Hepatocyte (in vitro differentiated cells and primary cell): ENCODE measurements around the genes POLR3H, PMM1, CENPM, WBP2NL and CYP2D6.

DNA sequence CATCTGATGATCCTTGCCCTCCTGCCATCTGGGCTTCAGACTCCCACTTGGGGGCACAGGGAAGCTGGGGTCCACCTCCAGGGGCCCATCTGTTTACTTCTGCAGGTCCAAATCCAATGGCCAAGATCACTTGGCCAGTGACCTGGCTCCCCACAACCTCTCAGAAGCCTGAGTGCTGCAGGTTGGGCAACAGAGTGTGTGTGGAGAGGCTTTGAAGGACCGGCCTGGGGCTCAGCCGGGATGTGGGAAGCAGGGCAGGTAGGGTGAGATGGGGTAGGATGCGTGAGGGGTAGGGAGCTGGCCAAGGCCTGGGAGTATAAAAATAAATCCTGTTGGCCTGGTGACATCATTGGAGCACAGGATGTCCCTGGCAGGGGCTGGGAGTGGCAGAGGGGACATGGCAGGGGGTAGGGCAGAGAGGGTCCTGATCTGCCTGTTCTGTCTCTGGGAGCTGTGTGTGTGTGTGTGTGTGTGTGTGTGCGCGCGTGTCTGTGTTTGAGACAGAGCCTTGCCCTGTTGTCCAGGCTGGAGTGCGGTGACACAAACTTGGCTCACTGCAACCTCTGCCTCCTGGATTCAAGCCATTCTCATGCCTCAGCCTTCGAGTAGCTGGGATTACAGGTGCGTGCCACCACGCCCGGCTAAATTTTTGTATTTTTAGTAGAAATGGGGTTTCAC, 28.6 kb downstream of the TEF start:
- RAMPAGE, long total RNA: no peak
- RRBS: no CpG with 5 or more reads among the region's 11 CpGs

GRCh38 chr22:41448235-41448978, 1.8 kb upstream of the TOB2 start:
- RAMPAGE, long total RNA: no peak
- RRBS: 2% methylated on average over 6 of the region's 30 CpGs

DNA sequence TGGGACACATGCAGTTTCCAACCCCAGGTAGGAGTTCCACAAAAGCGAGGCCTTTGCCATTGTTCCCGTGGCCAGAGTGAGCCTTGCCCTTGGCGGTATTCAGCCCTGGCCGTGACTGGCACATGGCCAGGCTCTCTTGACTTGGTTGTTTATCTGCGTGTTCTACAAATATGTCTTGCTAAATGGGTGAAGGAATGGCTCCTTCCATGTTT, 20.1 kb downstream of the POLR3H start:
- RAMPAGE, long total RNA: no peak
- RRBS: no CpG with 5 or more reads among the region's 5 CpGs

GRCh38 chr22:41526952-41528196, 16.9 kb downstream of the POLR3H start:
- RAMPAGE, long total RNA: no peak
- RRBS: 74% methylated on average over 5 of the region's 36 CpGs

DNA sequence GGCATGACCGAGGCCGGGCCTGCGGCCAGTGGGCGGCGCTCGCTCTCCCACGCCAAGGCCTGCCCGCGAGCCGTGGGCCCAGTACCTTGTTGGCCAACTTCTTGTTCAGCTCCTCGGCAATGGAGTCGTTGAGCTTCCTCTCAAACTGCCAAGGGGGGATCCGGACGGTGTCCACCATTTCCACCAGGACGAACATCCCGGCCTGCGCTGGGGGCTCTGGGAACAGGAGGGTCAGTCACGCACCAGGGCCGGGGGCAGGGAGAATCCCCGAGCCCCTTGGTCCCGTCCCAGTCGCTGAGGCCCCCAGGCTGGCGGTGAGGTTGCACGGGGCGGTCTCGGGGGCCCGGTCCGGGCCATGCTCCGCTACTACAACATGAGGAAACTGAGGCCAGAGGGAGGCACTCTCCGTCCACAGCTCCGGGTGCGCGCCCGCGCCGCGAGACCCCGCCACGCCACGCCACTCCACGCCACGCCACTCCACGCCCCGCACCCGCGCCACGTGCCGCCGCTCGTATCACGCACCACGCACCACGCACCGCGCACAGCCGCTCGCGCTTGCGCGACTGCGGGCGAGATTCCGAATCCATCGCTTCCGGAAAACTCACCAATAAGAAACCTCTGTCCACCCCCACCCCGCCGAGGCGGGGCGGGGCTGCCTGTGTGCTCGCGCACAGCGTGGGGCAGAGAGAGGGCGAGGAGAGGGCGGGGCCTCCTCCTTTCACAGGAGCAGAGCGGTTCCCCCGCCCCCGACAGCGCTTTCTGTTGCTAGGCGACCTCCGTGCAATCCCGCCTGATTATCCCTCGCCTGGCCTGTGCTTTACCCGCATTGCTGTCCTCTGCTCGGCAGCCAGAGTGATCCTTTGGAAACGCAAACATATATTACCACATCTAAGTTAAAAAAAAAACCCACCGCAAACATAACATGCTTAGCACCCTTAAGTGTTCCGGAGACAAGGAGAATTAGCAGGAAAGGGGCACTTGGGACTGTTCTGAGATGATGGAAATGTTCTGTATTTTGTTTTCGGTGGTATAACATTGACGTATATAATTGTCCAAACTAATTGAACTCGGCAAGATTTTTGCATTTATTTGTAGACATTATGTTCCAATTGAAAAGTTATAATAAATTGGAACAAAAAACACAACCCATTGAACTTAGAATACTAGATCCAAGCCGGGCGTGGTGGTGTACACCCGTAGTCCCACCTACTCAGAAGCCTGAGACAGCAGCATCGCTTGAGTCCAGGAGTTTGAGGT, at the start of gene POLR3H:
TSS of gene POLR3H (minus strand) at position 565 of the 1,257 bp plus-strand sequence.
- RAMPAGE, long total RNA: no peak
- RRBS: 2% methylated on average over 15 of the region's 94 CpGs

DNA sequence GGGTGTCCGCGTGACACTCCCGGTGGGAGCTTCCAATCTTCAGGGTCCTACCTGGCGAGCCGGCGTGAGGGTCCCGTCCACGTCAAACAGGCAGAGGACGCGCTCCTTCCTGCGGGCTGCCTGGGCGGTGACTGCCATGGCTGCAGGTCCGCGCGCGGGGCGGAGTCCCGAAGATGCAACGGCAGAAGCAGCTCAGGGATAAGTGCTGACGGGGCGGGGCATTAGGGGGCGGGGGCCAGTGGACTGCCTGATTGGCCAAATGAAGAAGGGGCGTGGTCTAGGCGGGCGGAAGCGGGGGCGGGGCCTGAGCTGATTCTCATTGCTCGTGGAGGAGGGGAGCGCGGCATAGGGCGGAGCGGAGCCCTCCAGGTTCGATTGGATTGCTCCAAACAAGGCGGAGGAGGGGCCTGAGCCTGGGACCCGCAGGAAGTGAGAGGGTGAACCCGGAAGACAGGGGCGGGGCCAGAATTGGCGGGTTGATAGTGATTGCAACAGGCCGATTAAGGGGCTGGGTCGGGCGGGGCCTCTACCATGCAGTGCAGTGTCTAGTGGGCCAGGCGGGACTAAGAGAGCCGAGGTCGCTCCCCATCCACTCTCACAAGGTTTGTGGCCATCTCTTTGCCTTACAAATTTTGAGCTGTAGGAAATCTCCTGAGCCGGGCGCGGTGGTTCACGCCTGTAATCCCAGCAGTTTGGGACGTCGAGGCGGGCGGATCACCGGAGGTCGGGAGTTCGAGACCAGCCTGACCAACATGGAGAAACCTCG, at the start of gene PMM1:
TSS of gene PMM1 (minus strand) at position 173 of the 766 bp plus-strand sequence.
- RAMPAGE, long total RNA: no peak
- RRBS: under 1% methylated on average over 5 of the region's 56 CpGs

- RAMPAGE, long total RNA: no peak
- RRBS: no CpG with 5 or more reads among the region's 6 CpGs
Measured at GRCh38 chr22:41782255-41782651, 18.2 kb upstream of the CCDC134 start.

DNA sequence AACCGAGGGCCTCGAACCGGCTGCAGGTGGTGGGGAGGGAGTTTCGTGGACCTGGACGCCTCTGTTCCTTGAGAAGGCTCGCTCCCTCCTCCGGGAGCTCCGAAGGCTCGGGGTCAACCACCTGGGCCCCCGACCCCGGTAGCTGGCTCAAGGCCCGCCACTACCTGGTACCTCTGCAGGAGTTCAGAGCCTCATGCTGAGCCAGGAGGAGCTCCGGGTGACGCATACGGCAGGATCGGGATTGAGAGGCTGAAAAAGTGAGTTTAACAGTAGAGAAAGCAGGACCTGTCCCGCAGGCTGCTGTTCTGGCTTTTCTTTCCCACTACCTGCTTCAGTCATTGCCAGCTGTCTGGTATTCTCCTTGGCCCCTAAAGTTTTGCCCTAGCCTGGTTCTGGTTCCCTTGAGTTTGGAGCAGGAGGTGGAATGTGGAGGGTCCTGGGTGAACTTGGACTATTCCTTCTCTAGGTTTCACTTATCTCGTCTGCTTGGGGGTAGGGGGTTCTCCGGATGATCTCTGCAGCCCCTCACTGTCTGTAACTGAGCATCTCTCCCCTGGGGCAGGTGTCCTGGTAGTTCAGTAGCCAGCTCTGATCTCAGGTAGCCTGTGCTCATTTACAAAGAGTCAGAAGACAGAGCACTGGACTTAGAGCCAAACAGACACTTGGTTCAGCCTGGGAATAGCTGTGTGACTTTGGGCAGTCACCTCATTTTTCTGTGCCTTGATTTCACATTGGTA, 509 bp downstream of the CCDC134 start:
- RAMPAGE, long total RNA: no peak
- RRBS: 3% methylated on average over 10 of the region's 19 CpGs

DNA sequence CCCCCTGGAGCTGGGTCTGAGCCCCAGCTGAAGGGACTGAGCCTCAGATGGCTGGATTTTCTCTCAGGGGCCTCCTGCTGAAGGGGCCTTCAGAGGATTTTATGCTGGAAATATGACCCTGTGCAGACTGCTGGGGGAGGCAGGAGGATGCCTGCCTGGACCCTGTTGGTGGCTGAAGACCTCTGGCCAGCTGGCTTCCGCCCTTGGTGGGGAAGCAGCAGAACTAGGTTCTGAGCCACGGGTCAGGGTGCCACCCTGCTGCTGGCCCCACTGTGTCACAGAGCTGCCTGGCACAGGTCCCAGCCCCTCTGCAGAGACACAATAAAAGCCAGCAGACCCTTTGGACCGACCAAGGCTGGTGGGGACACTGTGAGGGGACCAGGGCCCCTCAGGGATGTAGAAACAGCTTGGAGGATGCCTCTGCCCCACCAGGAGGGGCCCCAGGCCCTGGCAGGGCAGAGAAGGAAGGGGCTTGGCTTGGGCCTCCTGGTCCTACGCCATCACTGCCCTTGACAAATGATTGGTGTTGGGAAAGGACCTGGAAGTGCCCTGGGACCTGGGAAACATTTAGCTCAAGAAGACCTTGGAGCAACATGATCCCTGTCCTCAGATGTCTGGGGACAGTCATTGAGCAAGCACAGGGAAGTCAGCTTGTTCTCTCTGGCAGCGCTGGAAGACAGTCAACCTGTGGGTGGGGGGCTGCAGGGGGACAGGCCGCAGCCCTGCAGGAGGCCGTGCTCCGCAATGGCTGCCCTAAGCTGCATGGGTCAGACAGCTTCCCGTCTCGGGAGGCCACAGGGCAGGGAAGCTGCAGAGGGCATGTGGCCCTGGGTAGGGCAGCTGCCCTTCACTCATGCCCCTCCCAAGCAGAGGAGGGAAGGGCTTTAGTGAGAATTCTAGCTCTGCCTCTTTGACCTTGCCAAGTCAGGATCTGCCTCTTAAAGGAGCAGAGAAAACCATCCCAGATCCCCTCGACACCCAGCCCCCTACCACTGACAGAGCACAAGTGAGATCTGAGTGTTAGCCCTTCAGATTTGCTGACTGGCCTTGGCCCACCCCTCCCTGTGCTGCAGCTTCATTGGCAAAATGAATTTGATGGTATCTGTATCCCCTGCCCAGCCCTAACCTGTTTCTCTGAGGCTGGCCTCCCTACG, 6.6 kb upstream of the SREBF2 start:
- RAMPAGE, long total RNA: no peak
- RRBS: no CpG with 5 or more reads among the region's 12 CpGs

DNA sequence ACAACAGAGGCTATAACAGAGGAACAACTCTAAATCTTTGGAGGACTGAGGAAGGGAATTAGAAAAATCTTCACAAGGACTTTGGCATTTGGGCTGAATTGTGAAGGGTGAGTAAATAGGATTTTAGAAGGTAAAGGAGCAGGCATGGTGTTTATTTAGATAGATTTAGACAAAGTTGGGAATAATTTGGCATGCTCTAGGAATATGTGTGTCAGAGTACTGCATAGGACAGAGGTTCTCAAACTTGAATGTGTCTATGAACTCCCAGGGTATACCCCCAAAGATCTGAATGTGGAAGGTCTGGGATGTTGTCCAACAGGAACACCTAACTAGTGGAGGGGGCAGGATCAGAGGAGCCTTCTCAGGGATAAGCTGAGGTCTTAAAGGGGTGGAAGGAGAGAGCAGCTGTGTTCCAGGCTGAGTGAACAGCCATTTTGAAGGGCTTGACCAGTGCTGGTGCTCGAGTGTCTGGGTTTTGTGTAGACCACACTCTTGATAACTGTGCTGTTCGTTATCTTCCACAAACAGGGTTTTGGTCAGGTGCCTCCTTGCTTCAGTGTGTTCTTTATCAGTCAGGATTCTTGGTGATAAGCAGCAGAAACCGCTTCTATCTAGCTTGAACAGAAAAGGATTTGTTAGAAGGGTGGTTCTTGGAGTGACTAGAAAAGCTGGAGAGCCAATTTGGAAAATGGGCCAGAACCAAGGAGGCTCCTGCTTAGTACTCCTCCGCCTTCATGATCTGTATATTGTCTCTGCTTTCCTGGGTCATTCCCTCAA, 12.9 kb downstream of the SREBF2 start:
- RAMPAGE, long total RNA: no peak
- RRBS: no CpG with 5 or more reads among the region's 4 CpGs

GRCh38 chr22:41864733-41865809, 32.2 kb downstream of the SREBF2 start:
- RAMPAGE, long total RNA: no peak
- RRBS: no CpG with 5 or more reads among the region's 10 CpGs

GRCh38 chr22:41890803-41891807, 23.8 kb downstream of the SHISA8 start:
- RAMPAGE, long total RNA: no peak
- RRBS: no CpG with 5 or more reads among the region's 18 CpGs

GRCh38 chr22:41946642-41947529, at the start of gene CENPM:
CENPM (minus strand) TSS chr22:41947152.
- RAMPAGE, long total RNA: no peak
- RRBS: 2% methylated on average over 5 of the region's 65 CpGs

- RAMPAGE, long total RNA: no peak
- RRBS: no CpG with 5 or more reads among the region's 75 CpGs
Measured at GRCh38 chr22:41998347-41999448, at the start of gene WBP2NL. WBP2NL (plus strand) TSS chr22:41998788.

GRCh38 chr22:42022476-42022902, 23.9 kb downstream of the WBP2NL start:
- RAMPAGE, long total RNA: no peak
- RRBS: no CpG with 5 or more reads among the region's 1 CpG

DNA sequence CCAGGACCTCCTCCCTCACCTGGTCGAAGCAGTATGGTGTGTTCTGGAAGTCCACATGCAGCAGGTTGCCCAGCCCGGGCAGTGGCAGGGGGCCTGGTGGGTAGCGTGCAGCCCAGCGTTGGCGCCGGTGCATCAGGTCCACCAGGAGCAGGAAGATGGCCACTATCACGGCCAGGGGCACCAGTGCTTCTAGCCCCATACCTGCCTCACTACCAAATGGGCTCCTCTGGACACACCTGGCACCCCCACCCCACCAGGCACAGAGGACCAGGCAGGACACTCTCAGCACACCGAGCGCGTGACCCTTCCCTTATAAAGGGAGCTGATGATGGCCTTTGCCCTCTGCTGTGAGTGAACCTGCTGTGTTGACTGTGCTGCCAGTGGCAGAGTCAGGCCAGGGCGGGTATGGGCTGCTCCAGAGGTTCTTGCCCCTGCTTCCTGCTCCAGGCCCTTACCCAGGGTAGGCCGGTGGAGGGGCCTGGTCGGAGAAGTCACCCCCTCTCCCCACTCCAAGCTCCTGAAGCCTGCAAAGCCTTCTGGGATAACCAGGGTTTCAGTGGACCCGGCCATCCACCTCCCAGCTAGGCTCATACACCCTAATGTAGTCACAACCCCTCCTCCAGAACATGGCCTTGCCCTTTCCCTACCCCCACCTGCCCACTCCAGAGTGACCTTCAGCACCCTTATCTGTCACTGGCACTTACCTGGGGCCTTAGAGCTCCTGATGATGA, at the start of gene CYP2D6:
TSS of gene CYP2D6 (minus strand) at position 218 of the 731 bp plus-strand sequence.
- RAMPAGE, long total RNA: no peak
- RRBS: 15% methylated on average over 3 of the region's 14 CpGs

- RAMPAGE, long total RNA: no peak
- RRBS: no CpG with 5 or more reads among the region's 11 CpGs
Measured at GRCh38 chr22:42183342-42183935, 52.8 kb upstream of the CYP2D6 start.

DNA sequence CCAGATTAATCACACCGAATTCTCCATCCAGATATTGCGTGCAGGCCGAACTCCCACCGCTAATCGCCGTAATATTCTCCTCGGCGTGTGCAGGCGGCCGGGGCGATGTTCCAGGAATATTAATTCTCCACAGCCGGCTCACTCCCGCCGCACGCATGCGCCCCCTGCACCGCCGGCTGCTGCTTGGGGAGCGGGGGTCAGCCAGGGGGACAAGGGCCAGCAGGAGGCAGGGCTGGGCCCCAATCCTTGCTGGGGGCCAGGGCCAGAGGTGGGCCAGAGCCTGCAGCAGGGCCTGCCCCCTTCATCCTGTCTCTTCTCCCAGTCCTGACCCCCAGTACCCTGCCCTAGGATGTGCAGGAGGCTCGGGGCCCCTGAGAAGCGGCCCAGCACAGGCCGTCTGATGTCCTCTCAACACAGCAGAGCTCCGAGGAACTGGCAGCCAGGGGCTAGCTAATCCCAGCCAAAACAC, 19.5 kb upstream of the TCF20 start:
- RAMPAGE, long total RNA: no peak
- RRBS: 93% methylated on average over 9 of the region's 23 CpGs

DNA sequence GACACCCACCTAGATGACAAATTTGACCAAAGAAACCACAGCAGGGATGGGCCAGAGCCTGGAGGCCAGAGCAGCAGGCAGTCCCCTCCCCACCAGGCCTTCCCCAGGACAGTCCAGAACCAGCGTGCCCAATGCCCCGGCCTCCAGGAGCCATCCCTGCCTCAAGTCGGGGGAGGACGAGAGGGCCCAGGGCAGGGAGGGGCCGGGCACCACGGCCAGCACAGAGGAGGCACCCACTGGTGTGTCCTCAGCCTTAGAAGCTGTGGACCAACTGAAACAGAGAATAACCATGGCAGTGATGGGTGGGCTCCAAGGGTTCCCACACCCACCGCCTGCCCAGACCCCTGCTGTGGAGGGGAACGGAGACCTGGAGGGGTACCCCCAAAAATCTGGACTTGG, 28.3 kb upstream of the TCF20 start:
- RAMPAGE, long total RNA: no peak
- RRBS: 45% methylated on average over 4 of the region's 8 CpGs

DNA sequence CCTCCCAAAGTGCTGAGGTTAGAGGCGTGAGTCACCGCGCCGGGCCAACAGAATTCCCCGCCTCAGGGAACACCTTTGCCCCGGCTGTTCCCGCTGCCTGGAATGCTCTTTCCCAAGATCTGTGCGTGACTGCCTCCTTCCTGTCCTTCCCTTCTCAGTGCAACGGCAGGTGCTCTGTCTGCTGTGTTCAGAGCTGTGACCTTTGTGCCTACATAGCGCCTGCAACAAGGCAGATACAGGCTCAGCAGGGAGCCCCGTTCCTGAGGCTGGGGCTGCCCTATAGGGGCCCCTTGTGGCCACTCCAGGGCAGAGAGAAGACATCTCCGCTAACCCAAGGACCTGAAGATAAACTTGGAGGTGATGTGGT, 43.4 kb upstream of the TCF20 start:
- RAMPAGE, long total RNA: no peak
- RRBS: no CpG with 5 or more reads among the region's 12 CpGs